Diencephalon (tissue), 2 donors: Measurements from ENCODE around the gene PRR15.

DNA sequence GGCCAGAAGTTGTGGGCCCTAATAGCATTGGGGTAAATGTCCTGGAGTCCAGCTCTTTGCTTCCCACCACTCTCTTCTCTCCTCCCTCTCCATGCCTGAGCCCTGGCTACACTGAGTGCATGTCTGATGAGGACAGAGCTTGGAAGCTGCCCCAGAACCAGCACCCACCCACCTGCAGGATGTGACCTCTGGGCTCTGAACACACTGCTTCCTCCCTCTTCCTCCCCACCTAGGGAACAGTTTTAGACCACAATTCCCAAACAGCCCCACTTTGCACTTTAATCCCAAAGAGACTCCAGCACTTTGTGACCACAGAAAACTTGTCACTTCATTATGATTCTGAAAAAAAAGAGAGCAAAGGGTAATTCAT is 262.5 kb downstream of the TRIL start:
- RAMPAGE, long total RNA, result no peak

DNA sequence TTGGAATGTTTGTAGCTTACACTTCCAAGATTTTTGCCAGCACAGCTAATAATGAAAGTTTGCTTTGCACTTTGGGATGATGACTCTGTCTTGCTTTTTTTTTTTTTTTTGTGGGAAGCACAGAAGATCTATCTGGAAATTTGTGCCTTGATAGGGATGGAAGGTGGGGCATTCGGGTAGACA is 225.6 kb downstream of the TRIL start:
- RAMPAGE, long total RNA, result no peak

- RAMPAGE, long total RNA, result no peak
Observed at GRCh38 chr7:28933289-28934009, 24.7 kb downstream of the TRIL start.

DNA sequence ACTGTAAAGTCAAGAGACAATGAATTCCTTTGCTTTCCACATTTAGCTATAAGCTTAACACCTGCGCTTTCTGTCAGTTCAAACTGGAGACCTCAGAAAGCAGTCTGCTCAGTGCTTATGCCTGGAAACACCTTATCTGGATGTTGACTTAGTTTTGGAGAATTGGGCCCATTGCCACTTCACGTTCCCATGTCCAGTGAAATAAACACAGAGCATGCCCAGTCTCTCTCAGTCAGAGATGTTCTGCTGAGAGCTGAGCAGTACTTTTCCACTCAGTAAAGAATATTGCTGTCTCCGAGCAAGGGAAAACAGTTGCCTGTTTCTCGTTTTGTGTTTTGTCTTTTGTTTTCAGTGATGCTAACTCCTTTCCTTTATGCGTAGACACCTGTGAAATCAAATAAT is 83.2 kb upstream of the PRR15 start:
- RAMPAGE, long total RNA, result no peak

DNA sequence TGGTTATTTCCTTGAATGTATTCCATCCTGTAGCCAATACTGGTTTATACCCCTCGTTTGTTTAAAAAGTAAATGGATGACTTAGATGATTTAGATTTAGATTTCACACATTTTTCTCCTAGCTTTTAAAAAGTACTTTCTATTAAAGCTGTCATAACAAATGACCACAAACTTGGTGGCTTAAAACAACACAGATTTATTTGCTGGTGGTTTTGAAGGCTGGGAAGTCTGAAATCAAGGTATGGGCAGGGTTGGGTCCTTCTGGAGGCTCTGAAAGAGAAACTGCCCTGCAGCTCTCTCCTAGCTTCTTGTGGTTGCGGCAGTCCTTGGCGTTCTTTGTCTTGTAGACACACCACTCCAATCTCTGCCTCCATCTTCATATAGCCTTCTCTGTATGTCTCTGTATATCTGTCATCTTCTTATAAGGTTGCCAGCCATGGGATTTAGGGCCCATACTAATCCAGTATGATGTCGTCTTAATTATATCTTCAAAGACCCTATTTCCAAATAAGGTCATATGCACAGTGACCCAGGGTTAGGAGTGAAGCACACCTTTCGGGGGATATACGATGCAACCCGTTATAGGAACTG is 79.4 kb upstream of the PRR15 start:
- RAMPAGE, long total RNA, result no peak

DNA sequence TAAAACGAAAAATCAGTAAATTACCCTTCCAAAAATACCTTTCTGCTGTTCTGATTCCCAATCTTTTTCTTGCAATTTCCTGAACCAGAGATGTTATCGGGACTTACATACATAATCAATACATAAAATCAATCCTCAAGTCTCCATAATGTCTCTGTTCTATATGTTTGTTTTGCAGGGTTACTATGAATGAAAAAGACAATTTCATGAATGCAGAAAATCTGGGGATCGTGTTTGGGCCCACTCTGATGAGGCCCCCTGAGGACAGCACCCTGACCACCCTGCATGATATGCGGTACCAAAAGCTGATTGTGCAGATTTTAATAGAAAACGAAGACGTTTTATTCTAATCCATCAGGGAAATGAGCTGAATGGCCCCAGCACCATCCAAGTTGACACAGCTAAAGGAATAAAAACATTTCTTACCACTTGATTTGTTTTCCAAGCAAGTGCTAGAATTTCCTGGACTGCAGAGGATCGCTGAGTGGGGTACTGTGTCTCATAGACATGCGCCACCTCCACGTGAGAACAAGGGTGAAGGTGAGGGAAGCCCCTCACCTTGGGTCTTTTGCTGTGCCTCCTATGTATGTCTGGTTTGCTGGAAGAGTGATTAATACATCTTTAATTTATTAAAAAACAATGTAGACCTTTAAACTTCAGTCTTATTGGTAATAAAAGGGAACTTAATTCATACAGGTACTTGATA is 51.1 kb upstream of the PRR15 start:
- RAMPAGE, long total RNA, result no peak

DNA sequence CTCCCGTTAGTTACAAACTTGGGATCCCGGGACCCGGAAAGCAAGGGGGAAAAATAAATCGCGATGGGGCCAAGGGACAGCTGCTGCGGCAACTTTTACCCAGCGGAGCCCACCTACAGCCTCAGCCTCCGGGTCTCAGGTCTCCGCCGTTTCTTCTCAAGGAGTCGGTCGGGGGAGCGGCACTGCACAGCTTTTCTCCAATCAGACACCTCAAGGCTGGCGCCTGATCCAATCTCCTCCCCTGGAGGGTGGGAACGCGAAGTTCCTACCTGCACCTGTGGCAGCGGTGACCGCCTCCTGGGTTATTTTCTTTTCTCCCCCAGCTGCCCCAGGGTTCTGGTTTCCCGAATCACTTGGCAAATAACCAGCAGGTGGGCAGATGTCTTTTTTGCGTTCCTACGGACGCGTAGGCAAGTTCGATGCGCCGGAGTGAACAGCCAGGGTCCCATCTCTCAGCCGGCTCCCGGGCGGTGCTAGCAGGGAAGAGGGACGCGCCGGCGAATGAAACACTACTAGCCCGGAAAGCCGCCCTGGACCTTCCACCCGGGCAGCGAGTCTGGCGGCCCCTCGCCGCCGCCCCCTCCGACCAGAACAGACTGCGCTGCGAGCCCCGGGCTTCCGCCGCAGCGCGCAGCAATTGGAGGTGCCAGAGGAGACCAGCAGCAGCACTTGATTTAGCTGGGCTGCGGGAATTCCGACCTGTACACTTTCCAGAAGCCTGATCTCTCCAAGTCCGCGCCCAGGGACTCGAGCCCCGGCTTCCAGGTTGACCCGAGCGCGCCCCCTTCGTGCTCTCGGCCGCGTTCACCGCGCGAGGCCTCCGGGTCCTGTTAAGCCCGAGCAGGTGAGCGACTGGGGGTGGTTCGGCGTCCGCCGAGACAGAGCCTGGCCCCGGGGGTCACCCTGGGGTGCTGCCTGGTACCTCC is at the start of gene PRR15:
Gene PRR15 (plus strand): TSS at position 302 of the 926 bp plus-strand sequence.
- RAMPAGE, long total RNA, result no peak

GRCh38 chr7:29926247-29927221 is 63.1 kb downstream of the SCRN1 start:
- RAMPAGE, long total RNA, result no peak

DNA sequence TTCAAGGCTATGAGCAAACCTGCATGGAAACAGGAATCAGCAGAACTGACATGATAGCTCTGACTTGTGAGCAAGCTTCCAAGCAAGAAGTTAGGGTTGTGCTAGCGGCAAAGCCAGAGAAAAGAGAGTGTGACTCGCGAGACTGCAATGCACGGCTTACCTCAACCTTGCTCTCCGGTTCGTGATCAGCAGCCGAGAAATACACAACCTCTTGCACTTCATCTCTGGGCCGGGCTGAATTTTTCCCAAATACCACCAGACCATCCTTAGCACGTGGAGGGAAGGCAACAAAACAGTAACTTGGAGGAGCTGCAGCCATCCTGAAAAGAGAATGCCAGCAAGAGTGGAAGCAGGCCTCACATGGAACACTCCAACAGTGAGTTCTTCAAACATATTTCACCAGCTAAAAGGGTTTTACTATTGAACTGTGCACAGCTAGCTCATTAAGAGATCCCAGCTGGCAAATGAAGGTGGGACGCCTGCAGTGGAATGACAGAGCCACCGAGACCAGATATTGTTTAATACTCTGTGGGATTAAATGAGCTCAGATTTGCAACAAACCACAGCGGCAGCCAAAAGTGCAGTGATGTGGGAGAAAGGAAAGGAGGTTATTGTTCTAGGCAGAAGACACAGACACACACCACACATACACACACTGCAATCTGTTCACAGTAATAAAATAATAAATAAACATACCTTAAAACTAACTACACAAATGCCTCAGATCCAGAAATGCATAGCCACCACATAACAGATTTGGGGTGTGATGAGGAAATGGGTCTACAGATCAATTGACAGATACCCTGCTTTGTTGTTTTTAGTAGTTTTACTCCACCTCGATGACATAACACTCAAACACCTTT is 20.6 kb downstream of the SCRN1 start:
- RAMPAGE, long total RNA, result no peak

DNA sequence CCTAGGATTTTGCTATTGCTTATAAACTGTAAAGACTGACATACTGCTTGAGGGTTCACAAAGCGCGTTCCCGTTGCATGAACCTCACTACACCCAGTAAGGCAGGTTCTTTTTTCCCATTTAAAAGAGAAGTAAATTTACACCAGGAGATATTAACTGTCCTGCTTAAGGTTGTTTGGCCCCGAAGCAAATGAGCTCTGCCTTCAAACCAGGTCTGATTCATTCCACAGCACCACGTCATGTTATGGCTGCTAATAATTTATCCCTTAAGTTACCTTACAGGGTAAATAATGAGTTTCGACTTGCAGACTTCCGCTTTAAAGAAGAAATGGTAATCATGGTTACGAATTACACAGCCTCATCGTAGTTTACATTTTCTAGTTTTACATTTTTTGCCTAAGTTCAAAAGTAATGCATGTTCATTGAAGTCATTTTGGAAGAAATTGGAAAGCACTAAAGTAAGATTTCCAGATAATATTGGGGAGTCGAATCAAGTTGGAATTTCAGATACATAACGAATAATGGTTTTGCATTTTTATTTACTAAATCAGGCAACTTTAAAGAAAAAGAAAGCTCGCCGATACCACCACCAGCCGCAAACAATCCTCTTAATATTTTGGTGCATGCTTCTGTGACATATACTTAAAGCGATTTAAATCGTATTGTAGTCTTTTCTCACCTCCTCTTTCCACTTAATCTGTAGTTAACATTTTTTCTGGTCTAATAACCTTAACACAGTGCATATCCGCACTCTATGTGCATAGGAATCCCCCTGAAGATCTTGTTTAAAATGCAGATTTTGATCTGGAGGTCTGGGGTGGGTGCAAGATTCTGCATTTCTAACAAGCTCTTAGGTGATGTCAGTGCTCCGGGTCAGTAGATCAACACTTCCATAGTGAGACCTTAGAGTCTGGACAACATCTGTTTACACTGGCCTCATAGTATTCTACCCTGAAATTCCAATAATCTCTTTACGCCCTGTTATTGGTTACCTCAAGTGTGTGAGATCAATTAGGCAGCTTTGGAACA is 808 bp upstream of the PLEKHA8 start:
- RAMPAGE, long total RNA, result no peak

DNA sequence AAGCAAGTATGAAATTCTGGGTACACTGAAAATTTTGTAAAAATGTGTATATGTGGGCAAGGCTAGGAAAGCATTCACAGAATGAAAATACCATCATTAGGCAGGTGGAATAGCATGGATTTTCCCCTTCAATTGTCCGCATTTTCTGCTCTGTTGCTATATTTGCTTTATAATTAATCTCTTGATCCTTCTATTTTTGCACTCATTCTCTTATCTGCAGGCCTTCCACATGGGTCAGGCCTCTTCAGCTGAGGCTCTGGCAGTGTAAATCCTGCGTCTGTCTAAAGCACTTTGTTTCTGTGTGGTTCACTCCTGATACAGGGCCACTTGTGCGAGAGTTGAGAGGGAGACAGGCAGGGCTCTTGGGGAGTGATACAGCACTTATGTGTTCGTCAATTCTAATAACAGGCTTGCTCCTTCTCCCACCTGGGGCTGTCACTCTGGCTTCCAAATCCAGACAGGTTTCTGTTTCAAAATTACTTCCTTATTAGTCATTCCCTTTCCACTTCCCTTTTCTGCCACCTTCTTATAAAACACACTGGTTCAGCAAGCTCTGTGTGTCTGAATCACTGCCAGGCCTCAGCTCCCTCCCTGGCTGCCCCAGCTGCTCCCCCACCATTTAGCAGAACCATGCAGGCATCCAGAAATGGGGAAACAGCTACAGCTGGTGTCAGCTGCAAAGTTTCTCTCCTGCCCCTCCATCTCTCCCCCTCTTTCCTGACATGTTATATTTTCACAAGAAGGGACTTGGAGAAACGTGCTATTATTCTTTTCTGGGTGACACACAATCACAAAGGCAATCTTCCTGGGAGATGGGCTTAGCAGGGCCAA is 58.6 kb upstream of the ZNRF2 start:
- RAMPAGE, long total RNA, result no peak

DNA sequence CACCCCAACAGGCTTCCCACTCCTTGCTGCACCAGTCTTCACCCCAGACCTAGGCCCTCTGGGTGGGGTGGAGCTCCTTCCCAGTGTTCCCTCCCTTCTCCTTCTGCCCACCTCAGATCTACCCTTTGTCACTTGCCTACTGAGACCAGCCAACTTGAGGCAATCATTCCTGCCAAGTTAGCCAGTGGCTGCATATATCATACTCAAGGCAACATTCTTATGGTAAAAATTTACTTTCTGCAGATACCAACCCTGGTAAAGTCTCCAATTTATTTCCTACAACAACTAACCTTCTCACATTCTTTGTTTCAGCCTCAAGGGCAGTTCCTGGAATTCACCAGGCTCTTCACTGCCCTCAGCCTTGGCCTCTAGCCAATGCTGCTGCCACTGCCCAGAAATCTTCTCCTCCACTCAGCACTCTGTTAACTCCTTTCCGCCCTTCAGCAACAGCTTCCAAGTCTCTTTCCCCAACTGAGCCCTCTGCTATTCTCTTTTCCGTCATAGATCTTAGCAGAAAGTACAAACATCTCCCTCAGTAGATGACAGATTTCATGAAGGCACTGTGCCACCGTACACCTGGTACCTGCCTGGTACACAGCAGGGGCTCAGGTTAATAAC is 31.2 kb upstream of the ZNRF2 start:
- RAMPAGE, long total RNA, result no peak

- RAMPAGE, long total RNA, result no peak
Observed at GRCh38 chr7:30290873-30291490, 6.6 kb downstream of the ZNRF2 start.

- RAMPAGE, long total RNA, result no peak
Observed at GRCh38 chr7:30331142-30331556, 46.8 kb downstream of the ZNRF2 start.

DNA sequence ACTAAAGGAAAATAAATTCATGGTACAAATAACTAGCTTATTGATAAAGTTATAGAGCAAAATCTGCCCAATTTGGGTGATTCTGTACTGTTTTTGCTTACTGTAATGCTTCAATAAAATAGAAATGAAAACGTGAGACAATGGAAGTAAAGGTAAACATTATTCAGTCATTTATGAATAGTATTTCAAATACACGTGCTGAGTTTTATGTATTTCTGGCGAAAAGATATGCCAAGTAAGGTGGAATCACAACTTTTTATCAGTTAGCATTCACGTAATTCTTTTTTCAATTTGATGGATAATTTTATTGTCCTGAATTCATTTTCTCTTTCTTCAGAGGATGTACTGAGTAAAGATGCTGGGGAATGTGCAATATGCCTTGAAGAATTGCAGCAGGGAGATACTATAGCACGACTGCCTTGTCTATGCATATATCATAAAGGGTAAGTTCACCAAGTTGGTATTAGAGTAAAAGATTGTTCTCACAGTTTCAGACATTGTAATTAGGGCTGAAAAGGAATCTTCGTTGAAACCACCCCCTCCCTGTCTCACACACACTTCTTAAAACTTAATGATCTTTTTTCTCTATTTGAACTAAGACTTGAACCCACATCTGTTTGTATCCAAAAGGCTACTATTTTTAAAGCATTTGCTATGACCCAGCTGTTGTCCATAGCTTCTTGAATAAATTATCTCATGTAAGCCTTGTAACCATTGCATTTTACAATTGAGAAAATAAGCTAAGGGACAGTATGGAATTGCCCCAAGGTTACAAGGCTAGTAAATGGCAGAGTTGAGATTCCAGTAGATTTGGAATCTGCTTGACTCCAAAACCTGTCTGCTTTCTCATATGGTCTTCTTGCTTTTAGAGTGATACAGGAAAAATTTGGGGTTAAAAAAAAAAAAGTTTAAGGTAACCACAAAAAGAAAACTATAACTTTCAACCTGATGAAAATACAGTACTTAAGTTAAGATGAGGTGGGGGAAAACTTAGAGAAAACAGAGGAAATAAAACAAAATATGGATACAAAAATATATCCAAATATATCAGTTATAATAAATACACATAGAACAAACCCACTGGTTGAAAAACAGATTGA is 71.3 kb downstream of the ZNRF2 start:
- RAMPAGE, long total RNA, result no peak

GRCh38 chr7:30369895-30370418 is 85.6 kb downstream of the ZNRF2 start:
- RAMPAGE, long total RNA, result no peak

DNA sequence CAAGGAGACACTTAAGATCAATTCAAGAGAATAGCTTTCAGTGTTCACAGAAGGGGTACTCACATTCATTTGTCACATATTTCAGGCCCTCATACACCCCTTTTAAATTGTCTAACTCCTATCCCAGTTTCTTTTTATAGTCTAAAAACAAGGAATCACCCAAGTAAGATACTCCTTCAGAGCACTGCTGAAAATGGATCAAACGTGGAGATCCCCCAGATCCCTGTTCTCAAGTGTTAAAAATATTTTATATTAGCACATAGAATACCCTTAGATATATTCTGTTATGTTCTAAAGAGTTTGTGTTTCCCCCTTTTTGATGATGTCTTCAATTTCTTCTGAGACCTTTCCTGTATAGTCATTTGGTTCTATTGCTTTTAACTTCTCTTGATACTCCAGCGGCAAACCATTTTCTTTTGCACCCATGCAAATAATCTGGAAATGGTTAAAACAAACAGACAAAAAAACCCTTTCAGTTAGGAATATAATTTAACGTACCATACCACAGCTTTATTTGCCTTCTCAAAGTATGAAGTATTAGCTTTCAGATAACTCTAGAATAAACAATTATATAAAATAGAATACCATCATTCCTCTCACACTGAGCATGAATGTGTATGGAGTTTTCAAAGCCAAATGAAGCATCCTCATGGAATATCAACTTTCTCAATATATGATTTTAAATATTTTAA is 7.7 kb downstream of the GGCT start:
- RAMPAGE, long total RNA, result no peak

GRCh38 chr7:30526170-30526709 is 21.6 kb upstream of the GGCT start:
- RAMPAGE, long total RNA, result no peak

DNA sequence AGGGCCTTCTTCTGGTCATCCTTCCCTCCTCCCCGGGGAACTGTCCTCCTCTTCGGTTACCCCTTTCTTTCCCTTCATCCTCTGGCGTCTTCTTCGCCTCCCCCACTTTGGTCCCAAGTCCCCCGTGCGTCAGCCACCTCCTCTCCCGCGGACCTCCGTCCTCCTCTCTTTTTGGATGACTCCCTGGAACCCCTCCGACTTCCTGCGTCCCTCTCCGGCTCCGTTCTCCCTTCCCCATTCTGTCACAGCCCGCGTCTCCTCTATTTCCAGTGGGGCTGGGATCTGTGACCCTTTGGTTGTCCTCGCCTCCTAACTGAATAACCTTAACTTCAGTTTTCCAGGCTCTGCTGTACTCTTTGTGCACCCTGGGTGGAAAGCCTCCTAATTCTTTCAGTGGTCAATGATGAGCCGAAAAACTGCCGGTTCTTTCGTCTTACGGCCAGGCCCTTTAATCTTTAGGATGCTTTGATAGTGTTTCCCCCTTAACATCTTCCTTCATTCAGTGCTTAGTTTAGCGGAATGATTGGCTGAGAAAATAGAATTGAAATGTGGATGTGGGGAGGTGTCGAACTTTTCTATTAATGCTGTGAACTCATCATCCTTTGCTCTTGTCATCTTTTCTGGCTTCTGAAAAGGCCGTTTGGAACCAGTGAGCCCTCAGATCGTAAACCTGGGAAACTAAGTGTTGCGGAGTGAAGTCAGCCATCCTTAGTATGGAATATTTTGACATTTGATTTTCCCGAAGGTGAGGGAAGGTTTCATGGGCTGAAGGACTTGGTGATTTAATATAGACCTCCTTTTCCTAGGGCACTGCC is 718 bp downstream of the GARS1 start:
- RAMPAGE, long total RNA, result no peak

GRCh38 chr7:30596004-30596344 is 1.3 kb downstream of the GARS1 start:
- RAMPAGE, long total RNA, result no peak